NCI-H460 (cell line): Measurements from ENCODE around the gene TNIK.

GRCh38 chr3:170420309-170421016 lies 1.8 kb downstream of the CLDN11 start:
RAMPAGE:
- cytosol, long total RNA: no peak
- long total RNA: no peak
- nucleus, long total RNA: no peak

DNA sequence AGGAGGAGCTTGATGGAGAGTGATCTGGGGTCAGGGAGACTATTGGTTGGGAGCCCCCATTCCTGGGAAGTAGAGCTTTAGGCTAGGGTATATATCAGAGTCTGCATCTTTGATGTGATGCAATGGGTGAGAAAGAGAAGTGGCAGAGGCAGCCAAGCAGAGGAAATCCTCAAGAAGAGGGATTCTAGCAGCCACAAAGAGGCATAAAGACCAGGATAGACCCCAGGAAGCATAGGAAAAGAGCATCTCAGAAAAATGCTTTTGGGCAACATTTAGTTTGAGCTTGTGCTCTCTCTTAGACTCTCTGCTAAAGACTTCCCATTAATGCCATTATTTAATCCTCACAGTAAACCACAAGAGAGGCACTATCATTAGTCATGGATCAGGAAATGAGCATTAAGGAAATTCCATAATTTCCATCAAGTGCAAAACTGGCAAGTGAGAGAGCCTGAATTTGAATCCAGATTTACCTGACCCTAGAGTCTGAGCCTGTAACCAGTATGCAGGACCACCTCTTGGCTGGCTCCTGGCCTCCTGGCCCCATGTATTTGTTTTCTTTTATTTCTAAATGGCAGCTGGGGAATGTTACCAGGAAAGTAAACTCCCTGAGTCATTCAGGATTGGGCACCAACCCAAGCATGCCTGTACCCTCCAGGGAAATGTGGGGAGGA lies 118.7 kb downstream of the RPL22L1 start:
RAMPAGE:
- cytosol, long total RNA: no peak
- long total RNA: no peak
- nucleus, long total RNA: no peak

DNA sequence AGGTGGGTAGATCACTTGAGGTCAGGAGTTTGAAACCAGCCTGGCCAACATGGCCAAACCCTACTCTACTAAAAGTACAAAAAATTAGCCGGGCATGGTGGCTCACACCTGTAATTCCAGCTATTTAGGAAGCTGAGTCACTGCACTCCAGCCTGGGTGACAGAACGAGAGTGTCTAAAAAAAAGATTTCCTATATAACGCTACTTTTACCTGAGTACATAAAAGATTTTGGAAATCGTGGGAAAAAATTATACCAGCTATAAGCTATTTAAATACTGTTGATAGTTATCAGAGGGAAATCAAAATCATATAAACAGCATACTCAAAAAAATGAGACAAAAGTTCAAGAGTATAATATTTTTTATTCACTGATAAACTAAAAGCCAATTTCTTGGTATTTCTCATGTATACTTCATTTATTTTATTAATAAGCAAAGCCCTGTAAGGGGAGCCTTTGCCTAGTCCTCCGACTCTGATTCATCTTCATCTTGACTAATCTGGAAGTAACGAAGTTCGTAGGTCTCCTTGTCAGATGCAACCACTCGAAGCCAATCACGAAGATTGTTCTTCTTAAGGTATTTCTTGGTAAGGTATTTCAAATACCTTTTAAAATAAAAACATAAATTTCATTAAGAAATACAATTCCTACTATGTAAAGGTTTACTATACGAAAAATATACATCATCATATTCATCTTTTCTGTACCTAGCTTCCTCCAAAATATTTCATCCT lies 3.9 kb downstream of the RPL22L1 start:
RAMPAGE:
- cytosol, long total RNA: no peak
- long total RNA: no peak
- nucleus, long total RNA: no peak

DNA sequence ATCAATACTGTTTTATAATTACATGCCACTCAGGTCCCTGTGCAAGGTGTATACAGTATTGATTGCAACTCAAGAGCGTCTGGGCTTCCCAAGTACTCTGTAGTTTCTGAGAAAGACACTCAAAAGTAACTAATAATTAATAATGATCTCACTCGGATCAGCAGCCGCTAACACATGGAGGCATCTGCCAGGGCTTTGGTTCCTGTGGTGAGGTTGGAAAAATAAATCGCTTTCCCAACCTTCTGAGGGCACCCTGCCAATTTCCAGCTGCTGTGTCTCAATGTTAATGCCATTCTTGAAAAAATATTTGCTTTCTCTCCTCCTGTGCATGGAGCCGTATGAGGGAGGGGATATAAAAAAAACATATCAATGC lies 116.4 kb upstream of the SLC2A2 start:
RAMPAGE:
- cytosol, long total RNA: no peak
- long total RNA: no peak
- nucleus, long total RNA: no peak

DNA sequence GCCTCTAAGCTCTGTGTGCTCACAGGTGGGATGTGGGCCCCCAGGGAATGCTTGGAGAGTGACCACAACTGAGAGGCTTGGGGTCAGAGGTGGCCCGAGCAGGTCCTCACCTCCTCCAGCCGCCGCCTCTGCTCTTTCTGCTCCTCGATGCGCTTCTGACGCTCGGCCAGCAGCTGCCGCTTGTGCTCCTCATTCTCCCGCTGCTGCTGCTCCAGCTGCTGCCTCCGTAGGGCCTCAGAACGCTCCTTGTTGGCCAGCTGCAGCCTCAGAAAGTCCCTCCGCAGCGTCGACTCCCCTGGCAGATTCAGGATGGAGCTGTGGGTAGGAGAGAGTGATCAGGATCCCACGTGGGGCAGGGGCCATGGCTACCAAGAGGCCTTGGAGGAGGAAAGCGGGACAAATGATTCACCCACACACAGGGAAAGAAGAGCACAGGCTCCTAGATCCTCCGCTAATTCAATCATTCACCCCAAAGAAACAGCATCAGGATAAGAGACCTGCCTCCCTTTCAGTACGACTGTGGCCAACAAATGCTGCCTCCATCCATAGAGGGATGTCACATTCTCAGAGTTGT lies 130.9 kb upstream of the SLC2A2 start:
RAMPAGE:
- cytosol, long total RNA: no peak
- long total RNA: no peak
- nucleus, long total RNA: no peak

GRCh38 chr3:171347129-171347980 lies 112.8 kb downstream of the TNIK start:
RAMPAGE:
- cytosol, long total RNA: no peak
- long total RNA: no peak
- nucleus, long total RNA: no peak

GRCh38 chr3:171459918-171460654 lies at the start of gene TNIK:
Gene TNIK (minus strand): TSS chr3:171460405.
RAMPAGE:
- cytosol, long total RNA: no peak
- long total RNA: no peak
- nucleus, long total RNA: no peak

GRCh38 chr3:171460655-171461351 lies 598 bp upstream of the TNIK start:
RAMPAGE:
- cytosol, long total RNA: no peak
- long total RNA: no peak
- nucleus, long total RNA: no peak

RAMPAGE:
- cytosol, long total RNA: no peak
- long total RNA: no peak
- nucleus, long total RNA: no peak
Observed at GRCh38 chr3:171616675-171617696, 156.8 kb upstream of the TNIK start.

RAMPAGE:
- cytosol, long total RNA: no peak
- long total RNA: no peak
- nucleus, long total RNA: start-site peak on the minus strand at chr3:171809572-171809941, 39 and 7 reads in 2 replicates
Observed at GRCh38 chr3:171809488-171809823, 827 bp downstream of the PLD1 start.

DNA sequence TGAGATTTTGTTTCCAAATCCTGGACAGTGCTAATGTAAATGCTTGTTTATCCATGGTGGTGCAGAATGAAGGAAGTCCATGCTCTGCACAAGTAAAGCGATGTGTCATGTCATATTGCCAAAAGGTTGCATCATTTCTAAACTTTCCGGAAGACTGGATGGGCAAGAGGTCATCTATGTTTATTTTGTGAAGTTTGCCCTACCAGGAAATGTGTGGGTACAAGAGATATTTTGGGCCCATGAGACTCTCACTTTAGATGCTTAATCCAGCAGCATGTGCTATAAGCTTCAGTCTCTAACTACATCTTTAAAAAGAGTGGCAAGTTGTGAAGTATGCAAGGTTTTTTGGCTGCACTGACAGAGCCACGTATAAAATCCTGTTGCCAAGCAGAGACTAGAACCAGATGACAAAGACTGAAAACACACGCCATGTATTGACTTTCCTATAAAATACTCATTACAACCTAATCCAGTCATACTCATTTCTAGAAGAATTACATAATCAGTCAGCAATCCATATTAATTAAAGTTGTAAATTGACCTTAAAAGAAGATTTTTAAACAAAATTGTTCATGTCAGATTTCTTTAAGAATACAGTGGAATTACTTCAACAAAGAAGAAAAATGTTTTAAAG lies 72.0 kb upstream of the FNDC3B start:
RAMPAGE:
- cytosol, long total RNA: no peak
- long total RNA: no peak
- nucleus, long total RNA: no peak

GRCh38 chr3:172071253-172072125 lies 32.1 kb downstream of the FNDC3B start:
RAMPAGE:
- cytosol, long total RNA: no peak
- long total RNA: no peak
- nucleus, long total RNA: no peak

DNA sequence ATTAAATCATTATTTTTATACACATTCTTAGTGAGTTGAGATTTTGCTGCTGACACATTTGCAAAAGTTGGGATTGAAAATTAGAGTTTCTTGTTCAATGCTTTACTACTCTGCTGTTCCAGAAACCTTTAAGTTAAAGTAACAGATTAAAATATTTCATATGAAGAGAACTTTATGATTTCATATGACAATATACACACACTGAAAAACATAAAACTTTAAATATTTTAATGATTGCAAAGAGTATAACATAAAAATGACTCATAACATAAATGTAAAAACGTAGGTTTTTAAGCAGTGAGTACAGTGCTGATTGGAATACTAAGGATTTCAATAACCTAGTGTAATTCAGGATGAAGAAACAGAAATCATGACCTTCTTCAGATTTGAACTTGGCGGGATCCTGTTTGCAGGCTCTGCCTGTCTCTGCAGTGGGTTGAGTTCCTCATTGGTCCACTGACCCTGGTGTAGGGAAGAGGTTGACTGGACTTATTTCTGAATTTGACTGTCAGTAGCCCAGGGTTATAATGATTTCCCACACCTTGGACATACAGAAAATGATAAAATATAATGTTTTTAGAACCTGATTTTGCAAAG lies 171.6 kb downstream of the FNDC3B start:
RAMPAGE:
- cytosol, long total RNA: no peak
- long total RNA: no peak
- nucleus, long total RNA: no peak

GRCh38 chr3:172212071-172212714 lies 172.8 kb downstream of the FNDC3B start:
RAMPAGE:
- cytosol, long total RNA: no peak
- long total RNA: no peak
- nucleus, long total RNA: no peak

GRCh38 chr3:172247325-172247962 lies 200.8 kb downstream of the GHSR start:
RAMPAGE:
- cytosol, long total RNA: no peak
- long total RNA: no peak
- nucleus, long total RNA: no peak

RAMPAGE:
- cytosol, long total RNA: no peak
- long total RNA: no peak
- nucleus, long total RNA: no peak
Observed at GRCh38 chr3:172280218-172280585, 168.1 kb downstream of the GHSR start.

DNA sequence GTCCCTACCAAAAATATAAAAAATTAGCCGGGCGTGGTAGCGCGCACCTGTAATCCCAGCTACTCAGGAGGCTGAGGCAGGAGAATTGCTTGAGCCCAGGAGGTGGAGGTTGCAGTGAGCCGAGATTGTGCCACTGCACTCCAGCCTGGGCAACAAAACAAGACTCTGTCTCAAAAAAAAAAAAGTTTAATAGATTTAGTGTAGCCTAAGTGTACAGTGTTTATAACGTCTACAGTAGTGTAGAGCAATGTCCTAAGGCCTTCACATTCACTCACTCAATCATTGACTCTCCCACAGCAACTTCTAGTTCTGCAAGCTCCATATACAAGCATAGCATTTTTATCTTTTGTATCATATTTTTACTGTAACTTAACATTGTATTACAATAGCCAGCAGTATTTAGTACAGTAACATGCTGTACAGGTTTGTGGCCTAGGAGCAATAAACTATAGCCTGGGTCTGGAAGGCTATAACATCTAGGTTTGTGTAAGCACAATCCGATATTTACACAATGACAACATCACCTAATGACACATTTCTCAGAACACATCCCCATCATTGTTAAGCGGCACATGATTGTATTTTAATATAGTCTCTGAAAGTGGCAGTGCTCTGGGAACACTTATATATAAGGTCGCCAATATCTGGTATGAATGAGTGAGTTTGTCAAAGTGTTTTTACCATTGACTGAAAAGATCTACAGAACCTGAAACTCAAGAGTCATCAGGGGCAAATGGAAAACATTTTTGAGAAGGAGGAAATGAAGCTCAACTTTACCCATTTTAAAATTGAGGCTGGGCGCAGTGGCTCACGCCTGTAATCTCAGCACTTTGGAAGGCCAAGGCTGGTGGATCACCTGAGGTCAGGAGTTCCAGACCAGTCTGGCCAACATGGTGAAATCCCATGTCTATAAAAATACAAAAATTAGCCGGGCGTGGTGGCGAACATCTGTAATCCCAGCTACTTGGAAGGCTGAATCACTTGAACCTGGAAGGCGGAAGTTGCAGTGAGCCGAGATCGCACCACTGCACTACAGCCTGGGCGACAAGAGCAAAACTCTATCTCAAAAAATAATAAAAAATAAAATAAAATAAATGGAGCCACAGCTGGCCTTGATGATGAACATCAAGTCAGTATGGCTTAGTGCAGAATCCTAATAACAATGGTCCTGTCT lies 38.7 kb upstream of the TNFSF10 start:
RAMPAGE:
- cytosol, long total RNA: no peak
- long total RNA: no peak
- nucleus, long total RNA: no peak

GRCh38 chr3:172586366-172586904 lies 63.2 kb upstream of the TNFSF10 start:
RAMPAGE:
- cytosol, long total RNA: no peak
- long total RNA: no peak
- nucleus, long total RNA: no peak

DNA sequence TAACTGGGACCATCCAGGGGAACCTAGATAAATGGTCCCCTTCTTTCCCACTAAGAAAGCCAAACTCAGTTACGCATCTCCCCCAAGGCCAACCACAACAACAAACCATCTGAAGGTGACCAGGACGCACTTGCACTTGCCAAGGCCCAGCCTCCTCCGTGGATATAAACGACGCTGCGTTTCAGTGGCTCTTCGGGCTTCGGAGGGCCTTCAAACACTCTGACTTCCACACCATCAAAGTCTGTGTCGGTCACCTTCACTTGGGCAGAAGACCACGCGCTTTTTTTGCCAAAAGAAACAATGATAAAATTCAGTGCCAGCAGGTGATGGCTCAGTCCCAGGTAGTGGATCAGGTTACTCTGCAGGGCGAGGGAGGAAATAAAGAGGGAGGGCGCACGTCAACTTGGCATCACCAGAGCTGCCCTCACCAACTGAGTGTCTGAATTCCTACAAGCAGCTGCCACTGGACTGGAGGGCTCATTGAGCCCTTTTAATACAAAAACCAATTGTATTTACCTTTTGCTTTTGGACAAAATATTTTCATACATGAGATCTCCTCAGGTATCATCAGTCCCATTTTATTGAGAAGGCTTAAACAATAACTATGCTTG lies 63.0 kb downstream of the NCEH1 start:
RAMPAGE:
- cytosol, long total RNA: no peak
- long total RNA: no peak
- nucleus, long total RNA: no peak

GRCh38 chr3:172789294-172789713 lies 38.8 kb downstream of the ECT2 start:
RAMPAGE:
- cytosol, long total RNA: no peak
- long total RNA: no peak
- nucleus, long total RNA: no peak